ENCODE data around the genes IL15, SMARCA5 and ANAPC10.

- RRBS = no CpG with 5 or more reads among the region's 5 CpGs
Measured at GRCh38 chr4:140935262-140935752, 179.1 kb upstream of the TBC1D9 start.

- RRBS = 8% methylated on average over 26 of the region's 41 CpGs
Measured at GRCh38 chr4:141635913-141636702, at the start of gene IL15. Gene IL15 (plus strand): TSS chr4:141636583.

DNA sequence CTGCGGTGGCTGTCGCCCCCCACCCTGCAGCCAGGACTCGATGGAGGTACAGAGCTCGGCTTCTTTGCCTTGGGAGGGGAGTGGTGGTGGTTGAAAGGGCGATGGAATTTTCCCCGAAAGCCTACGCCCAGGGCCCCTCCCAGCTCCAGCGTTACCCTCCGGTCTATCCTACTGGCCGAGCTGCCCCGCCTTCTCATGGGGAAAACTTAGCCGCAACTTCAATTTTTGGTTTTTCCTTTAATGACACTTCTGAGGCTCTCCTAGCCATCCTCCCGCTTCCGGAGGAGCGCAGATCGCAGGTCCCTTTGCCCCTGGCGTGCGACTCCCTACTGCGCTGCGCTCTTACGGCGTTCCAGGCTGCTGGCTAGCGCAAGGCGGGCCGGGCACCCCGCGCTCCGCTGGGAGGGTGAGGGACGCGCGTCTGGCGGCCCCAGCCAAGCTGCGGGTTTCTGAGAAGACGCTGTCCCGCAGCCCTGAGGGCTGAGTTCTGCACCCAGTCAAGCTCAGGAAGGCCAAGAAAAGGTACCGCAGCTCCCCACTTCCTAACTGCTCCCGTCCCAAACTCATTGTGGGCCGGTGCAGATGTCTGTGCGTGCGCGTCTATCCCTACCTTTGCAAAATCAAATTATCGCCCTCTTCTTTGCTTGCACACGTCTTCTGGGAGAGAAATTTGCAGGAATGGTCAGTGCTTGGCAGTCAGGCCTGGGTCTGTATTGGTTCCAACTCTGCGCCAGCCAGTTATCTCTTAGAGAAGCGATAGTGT is 501 bp downstream of the IL15 start:
- RRBS = 1% methylated on average over 11 of the region's 45 CpGs

DNA sequence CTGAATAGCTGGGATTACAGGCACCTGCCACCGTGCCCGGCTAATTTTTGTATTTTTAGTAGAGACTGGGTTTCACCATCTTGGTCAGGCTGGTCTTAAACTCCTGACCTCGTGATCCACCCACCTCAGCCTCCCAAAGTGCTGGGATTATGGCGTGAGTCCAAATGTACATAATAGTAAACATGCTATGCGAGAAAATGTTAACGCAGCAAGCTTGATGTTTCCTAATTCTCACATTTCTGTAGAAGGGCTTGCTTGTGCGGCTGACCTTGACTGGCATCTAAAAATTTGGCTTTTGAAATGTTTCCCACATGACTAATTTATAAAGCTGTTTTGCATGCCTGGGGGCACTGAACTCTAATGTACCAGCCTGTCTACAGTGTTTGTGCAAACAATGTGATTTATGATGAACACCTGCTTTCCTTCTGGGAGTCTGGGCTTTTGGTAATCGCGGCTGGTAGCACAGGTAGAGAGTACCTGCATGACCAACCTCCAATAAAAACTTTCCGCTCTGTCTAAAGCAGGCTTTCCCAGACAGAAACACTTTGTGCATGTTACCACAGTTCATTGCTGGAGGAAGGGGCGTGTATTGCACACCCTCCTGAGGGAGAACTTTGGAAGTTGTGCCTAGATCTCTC is 216.9 kb downstream of the IL15 start:
- RRBS = no CpG with 5 or more reads among the region's 11 CpGs

DNA sequence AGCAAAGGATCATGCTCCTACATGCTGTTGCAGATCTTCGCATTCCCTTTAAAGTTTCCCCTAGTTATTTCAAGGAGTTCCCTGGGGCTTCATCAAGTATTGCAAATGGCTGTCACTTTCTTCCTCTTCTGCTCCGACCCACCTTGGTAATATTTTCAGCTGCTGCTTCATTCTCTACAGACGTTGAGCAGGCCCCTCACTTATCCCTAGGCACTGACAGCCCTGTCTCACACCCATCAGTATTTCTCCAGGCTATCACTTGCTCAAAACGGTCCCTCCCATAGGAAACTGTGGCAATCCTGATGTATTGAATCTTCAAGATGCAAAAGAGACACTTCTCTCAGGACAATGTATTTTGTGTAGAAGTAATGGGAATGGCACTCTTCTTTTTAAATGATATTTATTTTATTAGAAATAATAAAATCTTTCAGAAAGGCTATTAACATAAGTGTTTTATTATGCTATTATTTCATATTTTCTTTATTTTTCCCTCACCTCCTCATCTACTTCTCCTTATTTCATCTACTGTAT is 465.8 kb downstream of the INPP4B start:
- RRBS = no CpG with 5 or more reads among the region's 4 CpGs

DNA sequence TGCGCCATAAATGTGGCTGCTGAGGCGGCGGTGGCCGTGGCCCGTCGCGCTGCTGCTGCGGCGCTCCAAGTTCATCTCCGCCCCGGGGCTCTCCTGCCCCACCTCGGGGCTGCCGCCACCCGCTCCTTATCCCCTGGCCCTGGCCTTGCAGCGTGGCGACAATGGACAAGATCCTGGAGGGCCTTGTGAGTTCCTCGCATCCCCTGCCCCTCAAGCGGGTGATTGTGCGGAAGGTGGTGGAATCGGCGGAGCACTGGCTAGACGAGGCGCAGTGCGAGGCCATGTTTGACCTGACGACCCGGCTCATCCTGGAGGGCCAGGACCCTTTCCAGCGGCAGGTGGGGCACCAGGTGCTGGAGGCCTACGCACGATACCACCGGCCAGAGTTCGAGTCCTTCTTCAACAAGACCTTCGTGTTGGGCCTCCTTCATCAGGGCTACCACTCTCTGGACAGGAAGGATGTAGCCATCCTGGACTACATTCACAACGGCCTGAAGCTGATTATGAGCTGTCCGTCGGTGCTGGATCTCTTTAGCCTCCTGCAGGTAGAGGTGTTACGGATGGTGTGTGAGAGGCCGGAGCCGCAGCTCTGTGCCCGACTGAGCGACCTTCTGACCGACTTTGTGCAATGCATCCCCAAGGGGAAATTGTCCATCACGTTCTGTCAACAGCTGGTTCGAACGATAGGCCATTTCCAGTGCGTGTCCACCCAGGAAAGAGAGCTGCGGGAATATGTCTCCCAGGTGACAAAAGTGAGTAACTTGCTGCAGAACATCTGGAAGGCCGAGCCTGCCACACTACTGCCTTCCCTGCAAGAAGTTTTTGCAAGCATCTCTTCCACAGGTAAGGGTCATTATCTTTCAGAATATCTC is 809 bp downstream of the USP38 start:
- RRBS = 2% methylated on average over 10 of the region's 47 CpGs

GRCh38 chr4:143420244-143420643 is 83.6 kb downstream of the GAB1 start:
- RRBS = no CpG with 5 or more reads among the region's 2 CpGs

- RRBS = 1% methylated on average over 23 of the region's 89 CpGs
Measured at GRCh38 chr4:143513406-143514359, at the start of gene SMARCA5. Gene SMARCA5 (plus strand): TSS chr4:143513702.

DNA sequence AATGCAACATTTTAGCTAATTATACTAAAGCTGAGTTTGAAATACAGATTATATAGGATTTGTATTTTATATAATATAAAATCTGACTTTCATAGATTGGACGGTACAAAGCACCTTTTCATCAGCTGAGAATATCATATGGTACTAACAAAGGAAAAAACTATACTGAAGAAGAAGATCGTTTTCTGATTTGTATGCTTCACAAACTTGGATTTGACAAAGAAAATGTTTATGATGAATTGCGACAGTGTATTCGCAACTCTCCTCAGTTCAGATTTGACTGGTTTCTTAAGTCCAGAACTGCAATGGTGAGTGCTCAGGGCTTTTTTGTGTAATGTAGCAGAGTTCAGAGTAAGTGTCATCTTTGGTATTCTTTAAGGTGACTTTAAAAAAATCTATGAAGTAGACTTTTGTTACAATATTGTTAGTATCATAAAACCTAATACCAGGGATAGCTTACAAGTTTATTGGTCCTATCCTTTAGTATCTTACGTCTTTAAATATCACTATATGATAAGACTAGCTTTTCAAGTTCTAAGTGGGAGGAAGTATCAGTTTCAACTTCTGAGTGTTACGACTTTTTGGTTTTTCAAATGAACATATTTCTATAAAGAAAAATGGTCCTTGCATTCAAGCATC is 34.5 kb downstream of the SMARCA5 start:
- RRBS = no CpG with 5 or more reads among the region's 6 CpGs

GRCh38 chr4:143558970-143559783 is 45.7 kb downstream of the SMARCA5 start:
- RRBS = 70% methylated on average over 4 of the region's 57 CpGs

- RRBS = 2% methylated on average over 7 of the region's 48 CpGs
Measured at GRCh38 chr4:145097559-145098413, at the start of gene ANAPC10. Gene ANAPC10 (minus strand): TSS chr4:145098196.

DNA sequence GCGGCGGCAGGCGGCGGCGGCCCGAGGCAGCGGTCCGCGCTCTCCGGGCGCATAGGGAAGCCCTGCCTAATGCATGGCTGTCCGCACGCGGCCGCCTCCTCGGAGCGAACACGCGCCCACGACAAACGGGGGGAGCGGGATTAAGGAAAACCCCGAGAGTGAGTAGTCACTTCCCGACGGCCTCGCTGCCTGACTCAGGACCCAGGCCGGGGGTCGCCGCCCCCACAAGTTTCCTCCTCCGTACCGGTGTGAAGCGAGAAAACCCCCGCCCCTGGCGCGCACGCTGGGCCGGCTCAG is 346 bp downstream of the OTUD4 start:
- RRBS = 1% methylated on average over 5 of the region's 37 CpGs

GRCh38 chr4:145514442-145514905 is 32.8 kb downstream of the SMAD1 start:
- RRBS = no CpG with 5 or more reads among the region's 7 CpGs

DNA sequence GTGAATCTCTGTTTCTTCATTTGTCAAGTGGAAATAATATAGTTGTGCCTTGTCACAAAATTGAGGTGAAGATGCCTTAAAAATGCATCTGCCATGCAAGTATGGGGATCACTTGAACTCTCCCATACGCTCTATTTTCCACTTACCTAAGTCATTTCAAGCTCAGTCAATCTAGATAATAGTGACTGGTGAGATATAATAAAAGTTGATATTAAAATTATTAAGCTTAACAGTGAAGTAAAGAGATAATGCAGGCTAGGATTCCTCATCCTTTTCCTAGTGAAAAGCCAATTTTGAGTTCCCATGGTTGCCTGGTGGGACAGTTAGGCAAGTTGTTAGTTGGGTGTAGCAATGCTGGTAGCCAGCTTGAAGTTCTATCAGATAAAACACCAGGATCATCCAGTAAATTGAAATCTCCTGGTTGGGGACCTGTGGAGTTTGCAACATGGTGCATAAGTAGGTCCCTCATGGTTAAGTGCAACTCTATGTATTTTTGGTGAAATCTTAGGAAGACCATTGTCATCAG is 59.2 kb upstream of the MMAA start:
- RRBS = no CpG with 5 or more reads among the region's 1 CpG

- RRBS = 4% methylated on average over 39 of the region's 88 CpGs
Measured at GRCh38 chr4:145732750-145733923, 53.2 kb downstream of the C4orf51 start.

GRCh38 chr4:145936444-145937099 is 2.1 kb downstream of the ZNF827 start:
- RRBS = under 1% methylated on average over 25 of the region's 56 CpGs

GRCh38 chr4:146108801-146109166 is 66.7 kb upstream of the LSM6 start:
- RRBS = no CpG with 5 or more reads among the region's 1 CpG

DNA sequence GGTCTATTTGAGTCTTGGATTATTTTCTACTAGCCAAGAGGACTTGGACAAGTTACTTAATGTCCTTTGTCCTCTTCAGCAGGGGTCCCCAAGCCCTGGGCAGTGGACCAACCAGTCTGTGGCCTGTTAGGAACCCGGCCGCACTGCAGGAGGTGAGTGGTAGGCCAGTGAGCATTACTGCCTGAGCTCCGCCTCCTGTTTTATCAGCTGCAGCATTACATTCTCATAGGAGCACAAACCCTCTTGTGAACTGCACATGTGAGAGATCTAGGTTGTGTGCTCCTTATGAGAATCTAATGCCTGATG is 151.4 kb downstream of the REELD1 start:
- RRBS = no CpG with 5 or more reads among the region's 3 CpGs

DNA sequence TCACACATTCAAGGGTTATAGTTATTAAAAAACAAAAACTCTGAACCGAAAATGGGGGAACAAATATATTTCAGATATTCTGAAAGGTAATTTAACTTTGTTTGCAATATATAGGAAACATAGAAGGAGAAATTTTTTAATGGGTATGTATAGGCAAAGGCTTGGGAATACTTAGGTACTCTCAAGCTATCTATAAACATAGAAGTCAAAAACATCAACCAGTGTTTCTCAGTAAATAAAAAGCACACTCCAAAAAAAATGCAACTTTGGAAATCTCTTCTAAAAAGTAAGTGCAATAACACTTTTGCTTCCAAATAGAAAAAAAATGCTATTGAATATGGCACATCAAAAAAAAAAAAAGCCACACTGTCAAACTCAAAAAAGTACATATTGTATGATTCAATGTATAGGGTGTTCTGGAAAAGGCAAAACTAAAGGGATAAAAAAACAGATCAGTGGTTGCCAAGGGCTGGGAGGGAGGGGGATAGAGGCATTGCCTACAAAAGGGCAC is 112.7 kb downstream of the SLC10A7 start:
- RRBS = no CpG with 5 or more reads among the region's 1 CpG

Measured in HTR-8/SVneo (cell line).